Jejunum (tissue), 1 donor: Measurements from ENCODE around the genes HDAC9 and TMEM196.

DNA sequence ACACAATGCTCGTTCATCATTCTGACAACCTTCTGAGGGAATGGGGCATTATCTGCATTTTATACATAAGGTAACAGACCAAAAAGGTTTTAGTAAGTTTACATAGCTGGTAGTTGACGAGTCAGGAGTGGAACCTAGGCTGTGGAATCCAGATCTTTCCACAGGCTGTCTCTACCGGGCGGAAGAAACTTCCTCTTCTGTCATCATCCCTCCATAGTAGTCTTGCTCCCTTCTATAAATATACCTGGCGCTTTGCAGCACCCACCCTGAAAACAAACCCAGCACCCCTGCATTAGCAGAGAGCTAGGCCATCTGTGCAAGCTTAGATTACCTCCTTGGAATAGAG lies 1.3 kb downstream of the TSPAN13 start:
- PRO-cap: no peak

DNA sequence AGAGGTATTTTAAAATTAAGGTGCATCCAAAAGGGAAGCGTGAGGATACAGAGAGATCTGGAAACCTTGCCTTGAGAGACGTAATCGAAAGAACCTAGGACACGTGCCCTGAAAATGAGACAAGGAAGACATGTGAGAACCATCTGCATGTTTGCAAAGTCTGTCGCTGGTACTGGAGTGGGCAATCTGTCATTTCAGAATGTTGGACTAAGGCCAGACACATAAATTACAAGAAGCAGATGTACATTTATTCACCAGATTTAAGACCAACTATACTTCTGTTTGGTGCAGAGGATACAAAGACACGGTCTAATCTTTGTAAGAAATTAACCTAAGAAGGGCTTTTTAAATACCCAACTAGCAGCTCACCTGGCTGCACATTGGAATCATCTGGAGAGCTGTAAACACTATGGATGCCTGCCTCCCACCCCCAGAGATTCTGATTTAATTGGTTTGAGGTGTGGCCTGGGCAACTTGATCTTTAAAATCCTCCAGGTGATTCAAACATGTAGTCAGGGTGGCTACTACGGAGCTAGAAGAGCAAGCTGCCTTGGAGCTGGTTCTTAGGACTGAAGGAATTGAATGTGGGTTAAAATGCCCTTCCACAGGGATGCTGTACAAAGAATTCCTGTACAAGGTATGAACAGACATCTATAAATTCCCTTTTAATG lies 9.0 kb downstream of the AGR2 start:
- PRO-cap: no peak

DNA sequence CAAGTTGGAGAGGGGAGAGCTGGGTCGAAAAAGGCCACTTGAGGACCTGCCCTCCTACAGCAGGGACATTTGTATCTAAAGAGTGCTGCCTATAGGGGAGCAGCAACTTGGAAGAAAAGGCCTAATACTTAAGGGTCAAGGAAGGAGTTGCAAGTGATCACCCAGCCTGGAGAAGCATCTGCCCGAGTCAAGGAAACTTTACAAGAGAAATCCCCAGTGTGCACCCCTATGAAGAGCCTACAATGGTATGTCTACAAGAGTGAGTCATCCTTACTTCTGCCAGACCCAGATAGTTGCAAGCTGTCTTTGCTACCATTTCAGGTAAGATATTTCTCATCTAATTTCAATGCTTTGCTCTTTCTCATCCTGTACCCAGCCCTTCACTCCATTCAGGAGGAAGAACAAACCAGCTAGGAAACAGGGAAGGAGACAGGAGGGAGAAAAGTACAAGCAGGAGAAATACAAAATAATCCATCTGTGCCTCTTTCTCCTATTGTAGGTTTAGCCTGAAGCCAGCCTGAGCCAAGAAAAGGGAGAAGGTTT lies 34.4 kb upstream of the AGR3 start:
- PRO-cap: no peak

GRCh38 chr7:17009188-17009895 lies 127.6 kb upstream of the AGR3 start:
- PRO-cap: no peak

DNA sequence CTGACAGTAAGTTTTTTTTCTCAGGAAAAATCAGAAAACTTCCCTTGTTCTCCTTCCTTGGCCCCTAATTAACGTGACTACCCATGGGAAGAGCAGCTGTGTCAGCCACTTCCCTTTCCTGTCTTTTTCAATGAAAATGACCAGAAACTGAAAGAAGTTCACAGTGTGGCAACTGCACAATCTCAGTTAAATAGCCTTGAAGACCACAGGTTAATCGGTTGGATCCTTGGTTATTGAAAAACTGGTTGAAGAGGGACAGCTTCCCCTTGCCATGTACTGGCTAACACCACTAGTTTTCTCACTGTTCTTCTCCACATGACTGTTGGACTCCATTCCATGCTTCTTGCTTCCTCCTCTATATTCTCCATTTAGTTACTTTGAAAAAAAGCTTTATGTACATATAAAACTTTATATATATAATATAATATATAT lies 148.8 kb upstream of the AGR3 start:
- PRO-cap: no peak

- PRO-cap: no peak
Measured at GRCh38 chr7:17307473-17307886, 9.0 kb downstream of the AHR start.

GRCh38 chr7:17374597-17374878 lies 76.1 kb downstream of the AHR start:
- PRO-cap: no peak

- PRO-cap: no peak
Measured at GRCh38 chr7:17500779-17501137, 202.3 kb downstream of the AHR start.

GRCh38 chr7:17523725-17524321 lies 225.4 kb downstream of the AHR start:
- PRO-cap: no peak

DNA sequence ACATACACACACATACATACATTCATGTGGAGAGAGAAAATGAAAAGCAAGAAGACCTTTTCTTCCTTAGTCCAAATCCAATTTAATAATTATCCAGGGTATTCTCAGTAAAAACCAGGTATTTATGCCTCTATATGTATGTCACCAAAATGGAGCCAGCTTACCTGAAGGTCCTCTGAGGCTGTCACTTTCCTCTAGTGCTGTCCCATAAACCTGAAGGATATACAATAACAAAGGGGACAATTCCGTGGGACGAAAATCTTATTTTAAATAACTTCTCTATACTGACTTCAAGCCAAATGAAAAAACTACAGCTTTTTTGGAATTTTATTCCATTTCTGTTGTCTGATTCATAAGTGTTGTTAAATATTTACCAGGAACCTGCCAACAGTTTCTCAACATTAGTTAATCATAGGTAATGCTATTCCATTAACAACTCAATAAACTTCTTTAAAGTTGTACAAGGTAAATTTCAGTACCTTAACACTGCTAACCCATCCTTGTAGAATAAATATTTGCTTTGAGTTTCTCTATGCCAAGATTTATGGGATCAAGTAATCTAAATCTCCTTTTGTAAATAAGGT lies 260.2 kb downstream of the AHR start:
- PRO-cap: no peak

- PRO-cap: no peak
Measured at GRCh38 chr7:17619289-17619584, 320.8 kb downstream of the AHR start.

DNA sequence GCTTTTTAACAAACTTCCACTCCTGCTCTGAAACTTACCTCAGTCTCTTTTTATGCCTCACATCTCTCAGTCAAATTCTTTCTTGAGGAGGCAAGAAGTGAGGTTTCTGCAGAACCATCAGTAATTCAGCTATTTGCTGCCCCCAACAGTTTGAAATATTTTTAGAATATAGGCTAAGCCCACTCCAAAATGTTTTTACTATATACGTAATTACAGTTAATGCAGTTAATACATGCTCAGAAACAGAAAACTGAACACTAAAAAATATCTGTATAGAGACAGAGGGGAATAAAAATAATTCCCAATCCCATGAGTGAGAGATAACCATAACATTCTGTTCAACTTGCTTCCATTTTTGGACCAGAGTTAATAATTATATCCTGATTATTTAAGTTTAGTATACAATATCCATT lies 78.4 kb downstream of the SNX13 start:
- PRO-cap: no peak

GRCh38 chr7:17939051-17939600 lies 1.2 kb downstream of the SNX13 start:
- PRO-cap: no peak

GRCh38 chr7:18178032-18178830 lies 150.6 kb upstream of the PRPS1L1 start:
- PRO-cap: no peak

DNA sequence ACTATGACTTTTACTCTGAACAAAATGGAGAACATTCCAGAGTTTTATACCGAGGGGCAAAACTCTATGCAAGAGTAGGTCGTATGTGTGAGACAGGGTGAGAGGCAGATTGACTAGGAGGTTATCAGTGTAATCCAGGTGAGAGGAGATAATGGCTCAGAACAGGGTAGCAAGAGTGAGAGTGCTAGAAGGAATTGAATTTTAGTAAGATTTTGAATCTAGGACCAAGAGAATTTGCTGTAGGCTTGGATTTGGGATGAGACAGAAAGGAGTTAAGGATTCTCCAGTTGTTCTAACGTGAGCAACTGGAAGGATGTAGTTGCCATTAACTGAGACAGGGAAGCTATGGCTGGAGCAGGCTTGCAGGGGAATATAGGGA lies 219.0 kb upstream of the PRPS1L1 start:
- PRO-cap: no peak

DNA sequence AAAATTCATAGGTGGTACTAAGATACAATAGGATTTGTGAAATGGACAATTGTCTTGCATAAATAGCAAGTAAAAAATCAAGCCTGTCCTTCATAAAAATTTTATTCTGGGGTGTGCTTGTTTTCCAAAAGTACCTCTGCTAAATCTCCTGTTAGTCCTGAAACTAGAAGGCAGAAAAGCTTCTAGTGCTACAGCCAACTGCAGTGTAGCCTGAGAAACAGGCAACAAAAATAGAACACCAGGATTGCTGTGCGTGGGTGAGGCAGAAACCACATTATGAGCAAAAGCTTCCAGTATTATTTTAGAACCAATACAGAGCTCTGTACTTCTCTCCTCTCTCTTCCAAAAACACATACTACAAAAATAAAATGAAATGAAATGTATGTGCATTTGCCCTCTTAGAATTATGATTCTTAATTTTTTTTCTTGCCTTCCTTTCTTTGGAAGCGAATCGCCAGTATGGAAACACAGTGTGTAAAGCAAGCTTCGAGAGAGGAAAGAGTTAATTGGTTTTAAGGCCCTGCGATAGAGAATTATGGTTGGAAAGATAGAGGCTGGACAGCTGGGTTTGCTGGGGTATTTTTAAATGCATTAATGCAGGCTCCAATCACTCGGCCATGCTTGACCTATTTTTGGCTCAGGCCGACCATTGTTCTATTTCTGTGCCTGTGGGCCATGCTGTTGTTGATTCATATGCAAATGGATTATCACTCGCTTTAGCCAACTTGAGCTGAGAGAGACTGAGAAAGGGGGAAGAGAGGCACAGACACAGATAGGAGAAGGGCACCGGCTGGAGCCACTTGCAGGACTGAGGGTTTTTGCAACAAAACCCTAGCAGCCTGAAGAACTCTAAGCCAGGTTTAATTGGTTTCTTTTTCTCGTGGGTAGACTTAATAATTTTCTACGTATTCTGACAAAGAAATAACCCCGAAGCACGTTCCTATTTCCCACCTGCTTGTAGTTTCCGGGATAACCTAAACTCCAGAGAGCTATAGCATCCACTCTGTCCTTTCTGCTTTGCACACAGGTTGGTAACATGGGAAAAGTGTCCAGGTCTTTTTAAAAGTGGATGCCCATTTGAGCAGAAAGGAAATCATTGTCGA lies at the start of gene HDAC9:
TSS of gene HDAC9 (plus strand) at position 753 of the 1,103 bp plus-strand sequence.
- PRO-cap: unidirectional peak, plus-strand start at position 743 of the sequence

DNA sequence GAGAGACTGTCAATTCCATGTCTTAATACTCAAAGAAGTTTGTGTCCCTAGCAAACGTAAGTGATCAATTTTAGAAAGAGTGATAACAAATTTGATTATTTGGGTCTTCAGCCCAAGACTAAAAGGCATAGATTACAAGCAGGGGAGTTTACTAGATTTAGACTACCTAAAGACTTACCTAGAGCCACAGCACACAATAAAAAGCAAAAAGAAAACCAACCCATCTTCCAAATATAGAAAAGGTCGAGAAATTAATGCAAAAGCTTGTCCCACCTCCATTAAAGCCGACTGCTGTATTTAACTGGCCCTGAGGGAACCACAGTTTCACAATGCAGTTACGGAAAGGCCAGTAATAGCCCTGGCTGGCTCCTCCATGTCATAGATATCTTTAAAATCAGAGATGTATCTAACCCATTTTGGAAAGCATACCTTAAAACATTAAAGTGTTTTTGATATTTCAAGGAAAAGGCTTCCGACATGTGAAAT lies 22.9 kb downstream of the HDAC9 start:
- PRO-cap: no peak

- PRO-cap: no peak
Measured at GRCh38 chr7:19772785-19774060, at the start of gene TMEM196. TSS of gene TMEM196 (minus strand) at chr7:19773617.

DNA sequence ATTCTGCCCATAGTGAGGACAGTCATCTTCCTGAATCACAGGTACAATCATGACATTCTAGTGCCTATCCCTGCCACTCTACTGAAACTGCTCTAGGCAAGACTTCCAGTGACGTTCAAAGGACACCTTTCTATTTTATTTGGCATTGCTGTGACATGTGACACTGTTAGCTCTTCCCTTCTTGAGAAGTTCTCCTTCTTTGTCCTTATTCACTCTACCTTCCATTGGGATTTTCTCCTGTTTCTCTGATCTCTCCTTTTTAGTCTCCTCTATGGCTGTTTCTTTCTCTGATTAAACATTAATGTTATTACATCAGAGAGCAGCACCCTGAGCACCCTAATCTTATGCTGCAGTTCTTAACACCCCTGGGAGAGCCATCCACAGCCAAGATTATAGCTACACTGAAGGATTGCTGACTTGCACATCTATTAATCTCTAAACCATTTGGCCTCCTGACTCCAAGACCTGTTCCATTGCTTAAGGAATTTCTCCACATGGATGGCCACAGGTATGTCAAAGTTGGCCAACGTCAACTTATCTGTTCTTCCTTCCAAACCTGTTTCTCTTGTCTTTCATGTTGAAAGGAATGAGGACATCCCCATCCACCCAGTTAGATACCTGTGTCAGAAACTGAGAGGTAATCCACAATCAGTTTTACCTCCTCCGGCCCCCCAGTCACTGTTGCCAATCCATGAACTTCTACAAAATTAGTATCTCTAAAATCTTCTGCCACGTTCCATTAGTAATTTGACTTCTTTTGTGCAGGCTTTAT lies 10.8 kb downstream of the MACC1 start:
- PRO-cap: no peak

DNA sequence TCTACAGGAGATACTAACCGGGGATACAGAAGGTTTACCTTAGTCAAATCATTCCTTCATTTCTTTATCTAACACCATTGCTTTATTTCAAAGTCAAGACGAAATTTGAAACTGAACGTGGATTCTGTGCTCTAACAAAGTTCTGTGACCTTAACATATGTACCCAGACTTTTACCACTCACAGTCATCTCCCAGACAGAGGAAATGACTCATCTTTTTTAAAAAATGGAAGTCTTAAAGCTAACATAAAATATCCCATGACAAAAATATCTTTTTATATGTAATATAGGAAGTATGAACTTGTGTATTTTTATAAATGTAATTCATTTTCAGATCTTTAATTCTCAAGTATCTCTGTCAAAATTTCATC lies 29.1 kb upstream of the ITGB8 start:
- PRO-cap: no peak